Measurements from ENCODE around the genes MEIOSIN, NANOS2 and NOVA2.

GRCh38 chr19:45439551-45440351 lies 16.0 kb upstream of the ERCC1 start:
- RRBS, result 1% methylated on average over 26 of the region's 81 CpGs
CAGE:
- cytosol, long polyA plus RNA, result no peak
- long polyA plus RNA, result no peak
- nucleus, long polyA plus RNA, result no peak

- RRBS, result no CpG with 5 or more reads among the region's 9 CpGs
CAGE:
- cytosol, long polyA plus RNA, result no peak
- long polyA plus RNA, result no peak
- nucleus, long polyA plus RNA, result no peak
Measured at GRCh38 chr19:45477640-45478355, 10.0 kb downstream of the FOSB start.

- RRBS, result no CpG with 5 or more reads among the region's 5 CpGs
CAGE:
- cytosol, long polyA plus RNA, result no peak
- long polyA plus RNA, result no peak
- nucleus, long polyA plus RNA, result no peak
Measured at GRCh38 chr19:45587792-45588309, 3.2 kb upstream of the OPA3 start.

DNA sequence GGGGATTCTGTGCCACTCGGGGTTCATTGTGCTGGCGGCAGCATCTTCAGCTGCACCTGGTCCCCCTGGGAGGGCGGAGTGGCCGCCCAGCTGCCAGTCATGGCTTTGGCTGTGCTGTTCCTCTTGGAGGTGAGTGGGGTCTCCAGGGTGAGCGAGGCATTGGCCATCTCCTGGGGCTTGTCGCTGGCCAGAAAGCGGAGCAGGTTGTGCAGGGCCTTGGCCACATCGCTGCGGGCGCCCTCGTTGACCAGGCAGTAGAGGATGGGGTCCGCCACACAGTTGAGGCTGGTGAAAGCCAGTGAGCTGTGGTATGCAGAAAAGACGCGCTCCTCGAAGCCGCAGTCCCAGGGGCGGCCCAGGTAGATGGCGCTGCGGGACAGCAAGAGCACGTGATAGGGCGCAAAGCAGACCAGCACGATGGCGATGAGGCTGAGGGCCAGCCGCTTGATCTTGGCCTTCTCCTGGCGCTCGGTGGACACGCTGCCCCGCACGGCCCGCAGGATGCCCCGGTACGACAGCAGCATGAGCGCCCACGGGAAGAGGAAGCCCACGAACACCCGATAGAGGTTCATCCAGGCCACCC lies 6.2 kb upstream of the OPA3 start:
- RRBS, result no CpG with 5 or more reads among the region's 36 CpGs
CAGE:
- cytosol, long polyA plus RNA, result no peak
- long polyA plus RNA, result no peak
- nucleus, long polyA plus RNA, result no peak

- RRBS, result no CpG with 5 or more reads among the region's 20 CpGs
CAGE:
- cytosol, long polyA plus RNA, result no peak
- long polyA plus RNA, result no peak
- nucleus, long polyA plus RNA, result no peak
Measured at GRCh38 chr19:45642898-45643413, 3.8 kb upstream of the EML2 start.

GRCh38 chr19:45657743-45658234 lies 10.2 kb upstream of the GIPR start:
- RRBS, result no CpG with 5 or more reads among the region's 12 CpGs
CAGE:
- cytosol, long polyA plus RNA, result no peak
- long polyA plus RNA, result no peak
- nucleus, long polyA plus RNA, result no peak

DNA sequence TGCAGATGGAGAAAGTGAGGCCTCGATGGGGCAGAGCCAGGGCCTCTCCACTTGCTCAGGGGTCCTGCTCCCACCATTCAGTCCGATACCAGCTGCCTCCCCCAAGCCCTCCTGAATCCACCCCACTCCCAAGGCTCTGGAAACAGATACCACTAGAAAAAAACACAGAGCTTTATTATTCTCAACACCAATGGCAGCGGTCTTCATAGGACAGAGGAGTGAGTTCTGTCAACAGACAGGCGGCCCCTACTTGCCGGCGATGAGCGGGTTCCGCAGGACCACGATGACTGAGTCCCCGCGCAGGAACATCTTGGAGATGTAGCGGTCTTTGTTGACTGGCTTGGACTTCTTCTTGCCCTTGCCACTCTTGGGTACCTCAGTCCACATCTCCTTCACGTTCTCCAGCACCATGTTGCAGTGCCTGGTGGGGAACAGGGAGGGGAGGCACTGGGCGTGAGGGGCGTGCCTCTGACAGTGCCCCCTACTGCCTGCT lies 4.4 kb downstream of the SNRPD2 start:
- RRBS, result no CpG with 5 or more reads among the region's 15 CpGs
CAGE:
- cytosol, long polyA plus RNA, result start-site peak on the plus strand centred at position 288 of the sequence, 58 bp wide, 7 reads
- long polyA plus RNA, result start-site peak on the minus strand centred at position 186 of the sequence, 7 bp wide, 294 and 289 reads in 2 replicates
- nucleus, long polyA plus RNA, result no peak

DNA sequence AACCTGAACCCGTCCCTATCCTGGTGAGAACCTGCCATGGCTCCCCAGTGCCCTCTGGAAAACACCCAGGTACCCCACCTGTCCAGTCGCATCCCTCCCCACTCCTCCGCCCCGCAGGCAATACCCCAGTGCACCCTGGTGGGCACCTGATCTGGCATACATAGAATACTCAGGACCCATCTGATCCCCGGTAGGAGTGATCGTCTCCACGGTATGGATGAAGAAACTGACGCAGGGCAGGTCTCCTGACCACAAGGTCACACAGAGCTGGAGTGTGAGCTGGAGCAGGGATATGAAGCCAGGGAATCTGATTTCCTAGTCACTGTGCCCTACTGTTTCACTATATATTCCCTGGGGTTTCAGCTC lies 12.7 kb downstream of the FBXO46 start:
- RRBS, result no CpG with 5 or more reads among the region's 8 CpGs
CAGE:
- cytosol, long polyA plus RNA, result no peak
- long polyA plus RNA, result no peak
- nucleus, long polyA plus RNA, result no peak

DNA sequence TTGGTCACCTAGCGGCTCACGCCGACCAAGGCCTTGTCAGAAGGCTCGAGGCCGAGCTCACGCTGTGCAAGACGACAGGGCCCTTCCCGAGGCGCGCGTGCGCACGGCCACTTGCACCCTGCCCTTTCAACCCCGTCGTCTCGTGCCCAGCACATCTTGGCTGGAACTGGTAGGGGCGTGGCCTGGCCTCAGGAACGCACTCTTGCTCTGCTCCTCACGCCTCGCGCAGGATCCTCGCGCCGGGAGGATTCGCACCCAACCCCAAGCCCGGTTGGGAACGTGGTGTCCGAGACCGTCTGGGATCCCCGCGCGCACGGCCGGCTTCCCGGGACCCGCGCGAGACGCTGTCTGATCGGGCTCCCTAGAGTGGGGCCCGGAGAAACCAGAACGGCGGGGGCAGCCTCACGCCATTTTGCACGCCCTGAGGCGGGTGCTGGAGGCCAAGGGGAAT lies at the start of gene MEIOSIN:
TSS of gene MEIOSIN (plus strand) at position 199 of the 451 bp plus-strand sequence.
- RRBS, result 98% methylated on average over 16 of the region's 46 CpGs
CAGE:
- cytosol, long polyA plus RNA, result no peak
- long polyA plus RNA, result no peak
- nucleus, long polyA plus RNA, result no peak

DNA sequence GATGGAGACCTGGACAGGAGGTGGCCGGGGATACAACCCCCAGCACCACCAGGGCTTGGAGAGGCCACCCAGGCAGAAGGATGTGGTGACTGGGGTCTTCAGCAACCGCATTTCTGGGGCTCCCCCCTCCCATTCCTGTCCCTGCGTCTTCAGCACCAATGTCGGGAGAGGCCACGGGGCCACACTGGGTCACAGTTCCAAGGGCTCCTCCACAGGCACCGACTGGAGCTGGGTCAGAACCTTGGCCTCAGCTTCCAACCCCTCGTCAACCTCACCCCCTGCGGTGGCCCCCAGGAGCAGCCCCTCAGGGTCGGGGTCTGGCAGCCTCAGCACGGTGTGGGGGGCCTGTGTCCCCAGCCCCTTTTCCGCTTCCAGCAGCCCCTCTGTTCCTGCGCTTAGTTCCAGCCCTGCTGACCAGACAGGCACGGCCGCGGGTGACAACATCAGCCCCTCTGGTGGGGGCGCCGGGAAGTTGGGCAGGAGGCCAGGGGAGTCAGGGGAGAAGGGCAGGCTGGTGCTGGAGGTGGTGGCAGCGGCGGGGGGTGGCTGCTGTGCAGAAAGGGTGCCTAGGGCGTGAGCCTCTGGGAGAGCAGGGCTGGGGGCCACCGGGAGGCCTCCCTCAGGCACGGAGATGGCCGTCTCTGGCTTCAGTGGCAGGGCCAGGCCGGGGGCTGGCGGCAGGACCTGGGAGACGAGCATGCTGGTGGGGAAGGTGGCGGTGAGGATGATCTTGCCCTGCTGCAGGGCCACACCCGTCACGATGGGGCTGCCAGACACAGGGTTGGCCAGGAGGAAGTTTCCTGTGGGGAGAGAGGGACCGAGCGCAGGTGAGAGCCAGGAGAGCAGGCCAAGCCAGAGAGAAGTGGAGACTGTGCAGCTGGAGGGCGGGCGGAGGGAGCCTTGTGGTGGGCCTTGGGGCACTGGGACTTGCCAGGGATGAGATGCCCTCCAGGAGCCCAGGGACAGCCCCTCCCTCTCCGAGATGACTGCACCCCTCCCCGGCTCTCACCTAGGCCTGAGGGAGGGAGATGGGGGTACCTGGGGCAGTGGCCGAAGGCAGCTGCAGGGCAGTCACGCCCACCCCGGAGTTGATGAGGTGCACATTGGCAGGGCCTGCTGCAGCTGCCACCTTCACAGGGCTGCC lies 3.4 kb downstream of the SIX5 start:
- RRBS, result 88% methylated on average over 8 of the region's 38 CpGs
CAGE:
- cytosol, long polyA plus RNA, result no peak
- long polyA plus RNA, result no peak
- nucleus, long polyA plus RNA, result no peak

DNA sequence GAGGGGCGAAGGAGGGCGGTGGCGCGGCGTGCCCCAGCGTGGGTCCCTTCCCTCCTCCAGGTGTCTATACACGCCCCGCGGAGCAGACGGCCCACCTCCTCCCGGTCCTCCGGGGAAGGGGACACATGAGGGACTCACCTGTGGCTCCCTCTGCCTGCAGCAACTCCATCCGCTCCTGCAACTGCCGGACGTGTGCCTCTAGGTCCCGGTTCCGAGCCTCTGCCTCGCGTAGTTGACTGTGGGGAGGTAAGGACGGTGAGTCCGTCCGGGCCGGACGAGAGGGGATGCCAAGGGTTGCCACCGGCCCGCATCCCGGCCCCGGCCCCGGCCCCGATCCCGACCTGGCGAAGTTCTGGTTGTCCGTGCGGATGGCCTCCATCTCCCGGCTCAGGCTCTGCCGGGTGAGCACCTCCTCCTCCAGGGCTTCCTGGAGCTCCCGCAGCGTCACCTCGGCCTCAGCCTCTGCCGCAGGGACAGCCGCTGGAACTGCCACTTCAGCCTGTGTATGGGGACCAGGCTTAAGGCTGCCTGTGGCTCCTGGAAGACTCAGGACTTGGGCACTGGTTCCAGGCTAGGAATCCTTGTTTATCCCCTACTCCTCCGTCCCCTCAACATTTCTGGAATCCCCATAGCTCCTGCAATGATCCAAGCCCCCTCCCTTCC lies 2.5 kb upstream of the SIX5 start:
- RRBS, result 89% methylated on average over 17 of the region's 42 CpGs
CAGE:
- cytosol, long polyA plus RNA, result no peak
- long polyA plus RNA, result no peak
- nucleus, long polyA plus RNA, result no peak

- RRBS, result no CpG with 5 or more reads among the region's 7 CpGs
CAGE:
- cytosol, long polyA plus RNA, result no peak
- long polyA plus RNA, result no peak
- nucleus, long polyA plus RNA, result no peak
Measured at GRCh38 chr19:45793013-45793354, 339 bp upstream of the DMWD start.

DNA sequence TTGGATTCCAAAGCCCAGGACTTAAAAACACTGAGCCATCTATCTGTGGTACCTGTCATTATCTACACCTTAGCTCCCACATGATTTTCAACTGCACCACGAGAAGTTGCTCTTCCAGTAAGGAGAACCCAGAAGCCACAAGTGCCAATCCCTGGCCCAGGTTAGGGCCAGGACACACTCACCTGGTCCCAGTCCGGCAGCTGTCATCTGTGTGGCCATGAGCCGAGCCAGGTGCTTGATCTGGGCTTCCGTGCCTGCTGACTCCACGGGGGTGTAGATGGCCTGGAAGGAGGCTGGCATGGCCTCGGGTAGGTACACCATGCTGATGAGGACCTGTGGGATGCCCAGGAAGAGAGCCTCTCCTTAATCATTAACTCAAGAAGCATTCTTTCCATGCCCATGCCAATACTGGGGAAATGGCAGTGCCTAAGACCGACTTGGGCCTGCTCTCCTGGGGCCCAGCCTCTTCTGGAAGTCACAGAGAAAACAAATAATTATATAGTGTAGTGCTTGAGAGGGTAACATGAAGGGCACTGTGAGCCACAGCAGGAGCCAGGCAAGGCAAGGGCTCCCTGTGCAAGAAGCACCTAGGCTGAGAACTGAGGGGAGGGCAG lies 19.9 kb upstream of the RSPH6A start:
- RRBS, result no CpG with 5 or more reads among the region's 7 CpGs
CAGE:
- cytosol, long polyA plus RNA, result no peak
- long polyA plus RNA, result no peak
- nucleus, long polyA plus RNA, result no peak

DNA sequence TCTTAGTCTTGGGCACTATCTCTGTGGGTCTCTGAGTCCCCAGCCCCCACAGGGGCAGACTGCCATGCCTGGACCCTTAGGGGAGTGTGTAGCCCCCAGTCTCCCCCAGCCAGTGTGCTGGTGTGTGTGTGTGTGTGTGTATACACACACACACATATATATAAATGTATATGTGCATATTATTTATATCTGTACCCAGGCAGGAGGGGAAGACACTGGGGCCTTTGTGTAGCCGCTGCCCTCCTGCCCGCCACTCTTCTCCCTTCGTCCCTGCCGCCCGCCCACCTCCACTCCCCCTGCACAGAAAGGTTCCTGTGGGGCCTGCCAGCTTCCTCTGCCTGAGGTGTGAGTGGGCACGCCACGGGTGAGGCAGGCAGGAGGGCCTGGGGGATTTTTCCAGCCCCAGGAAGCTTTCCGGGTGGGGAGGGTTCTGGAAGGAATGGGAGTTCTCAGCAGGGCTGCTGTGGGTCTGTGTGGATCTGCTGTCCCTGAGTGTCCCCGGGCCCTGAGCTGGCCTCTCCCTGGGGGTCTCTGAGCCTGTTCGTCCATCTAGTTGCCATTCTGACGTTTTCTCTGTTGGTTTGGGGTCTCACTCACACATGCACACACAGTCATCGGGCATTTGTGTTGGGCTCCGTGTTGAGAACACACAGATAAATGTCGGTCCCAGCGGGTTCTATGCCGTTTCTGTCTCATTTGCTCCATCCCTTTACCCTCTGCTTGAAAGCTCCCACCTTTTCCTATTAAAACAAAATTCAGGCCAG lies 6.8 kb downstream of the IRF2BP1 start:
- RRBS, result 96% methylated on average over 2 of the region's 16 CpGs
CAGE:
- cytosol, long polyA plus RNA, result no peak
- long polyA plus RNA, result no peak
- nucleus, long polyA plus RNA, result no peak

- RRBS, result 10% methylated on average over 4 of the region's 31 CpGs
CAGE:
- cytosol, long polyA plus RNA, result no peak
- long polyA plus RNA, result no peak
- nucleus, long polyA plus RNA, result no peak
Measured at GRCh38 chr19:45882488-45883262, 3.3 kb downstream of the IRF2BP1 start.

- RRBS, result no CpG with 5 or more reads among the region's 5 CpGs
CAGE:
- cytosol, long polyA plus RNA, result no peak
- long polyA plus RNA, result no peak
- nucleus, long polyA plus RNA, result no peak
Measured at GRCh38 chr19:45914639-45915168, at the start of gene NANOS2. Gene NANOS2 (minus strand): TSS chr19:45914778.

GRCh38 chr19:45973268-45974448 lies at the start of gene NOVA2:
Gene NOVA2 (minus strand): TSS chr19:45973865.
- RRBS, result 2% methylated on average over 39 of the region's 102 CpGs
CAGE:
- cytosol, long polyA plus RNA, result start-site peak on the minus strand at chr19:45973541-45973551, 18 reads
- long polyA plus RNA, result no peak
- nucleus, long polyA plus RNA, result no peak

DNA sequence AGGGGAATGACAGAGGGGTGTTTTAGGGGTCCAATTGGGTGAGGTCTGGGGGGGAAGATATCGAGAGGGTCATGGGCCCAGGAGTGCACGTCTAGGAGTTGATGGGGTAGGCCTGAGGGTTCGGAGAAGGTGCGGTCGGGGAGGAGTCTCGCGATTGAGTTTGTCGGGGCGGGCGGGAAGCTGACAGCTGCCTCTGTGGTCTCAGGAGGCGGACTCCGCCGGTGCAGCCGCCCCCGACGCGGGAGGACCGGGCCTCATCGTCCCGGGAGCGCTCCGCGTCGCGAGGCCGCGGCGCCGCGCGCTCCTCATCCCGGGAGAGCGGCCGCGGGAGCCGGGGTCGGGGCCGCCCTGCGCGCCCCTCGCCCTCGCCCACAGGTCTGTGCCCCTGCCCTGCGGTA lies 7.0 kb downstream of the PGLYRP1 start:
- RRBS, result 4% methylated on average over 20 of the region's 43 CpGs
CAGE:
- cytosol, long polyA plus RNA, result no peak
- long polyA plus RNA, result no peak
- nucleus, long polyA plus RNA, result no peak

DNA sequence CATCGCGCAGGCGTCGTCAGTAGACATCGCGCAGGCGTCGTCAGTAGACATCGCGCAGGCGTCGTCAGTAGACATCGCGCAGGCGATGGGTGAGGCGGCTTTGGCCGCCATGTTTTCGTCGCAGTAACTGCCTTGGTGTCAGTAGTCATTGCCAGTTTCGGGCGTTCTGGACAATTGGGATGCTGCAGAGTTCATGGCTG lies 38.2 kb upstream of the IGFL4 start:
- RRBS, result no CpG with 5 or more reads among the region's 21 CpGs
CAGE:
- cytosol, long polyA plus RNA, result no peak
- long polyA plus RNA, result no peak
- nucleus, long polyA plus RNA, result no peak

DNA sequence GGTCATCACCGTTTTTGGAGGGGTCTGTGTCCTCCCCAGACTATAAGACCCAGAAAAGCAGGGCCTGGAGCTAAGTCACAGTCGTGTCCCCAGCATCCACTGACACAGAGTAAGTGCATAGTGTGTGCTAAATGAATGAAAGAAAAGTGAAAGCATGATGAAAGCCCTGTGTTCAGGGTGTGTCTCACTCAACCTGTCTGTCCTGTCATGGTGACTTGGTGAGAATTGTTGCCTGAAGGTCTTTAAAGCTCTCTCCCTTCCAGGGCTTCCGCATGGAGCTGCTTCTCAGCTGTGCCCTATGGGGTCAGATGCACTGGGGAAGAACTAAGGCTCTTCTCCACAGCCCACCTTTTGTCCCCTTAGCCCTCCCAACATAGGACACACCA lies 20.5 kb upstream of the IGFL1 start:
- RRBS, result no CpG with 5 or more reads among the region's 3 CpGs
CAGE:
- cytosol, long polyA plus RNA, result no peak
- long polyA plus RNA, result no peak
- nucleus, long polyA plus RNA, result no peak